Esophagus muscularis mucosa (tissue), 4 donors: ENCODE measurements around a stretch of chr12.

- PRO-cap = no peak
- RAMPAGE, long total RNA, 4 experiments = no peak in any of the 4 experiments
Observed at GRCh38 chr12:113071598-113072071, 15.1 kb downstream of the DTX1 start.

DNA sequence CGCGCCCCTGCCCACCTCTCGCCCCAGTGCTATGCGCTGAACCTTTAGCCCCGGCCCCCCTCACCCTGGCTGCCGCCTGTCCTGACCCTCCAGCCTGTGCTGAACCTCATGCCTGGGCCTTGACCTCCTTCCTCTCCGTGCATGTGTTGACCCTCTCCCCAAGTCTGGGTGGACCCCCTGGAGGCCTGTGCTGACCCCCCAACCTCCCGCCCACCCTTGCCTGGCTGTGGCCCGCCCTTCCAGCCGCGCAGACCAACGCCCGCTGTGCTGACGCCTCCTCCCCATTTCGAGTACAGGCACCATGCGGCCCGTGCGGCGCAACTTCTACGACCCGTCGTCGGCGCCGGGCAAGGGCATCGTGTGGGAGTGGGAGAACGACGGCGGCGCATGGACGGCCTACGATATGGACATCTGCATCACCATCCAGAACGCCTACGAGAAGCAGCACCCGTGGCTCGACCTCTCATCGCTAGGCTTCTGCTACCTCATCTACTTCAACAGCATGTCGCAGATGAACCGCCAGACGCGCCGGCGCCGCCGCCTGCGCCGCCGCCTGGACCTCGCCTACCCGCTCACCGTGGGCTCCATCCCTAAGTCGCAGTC is 20.7 kb downstream of the DTX1 start:
- PRO-cap = no peak
- RAMPAGE, long total RNA, 4 experiments = no peak in any of the 4 experiments

- PRO-cap = no peak
- RAMPAGE, long total RNA, 4 experiments = no peak in any of the 4 experiments
Observed at GRCh38 chr12:113163842-113164394, 14.4 kb downstream of the CFAP73 start.

GRCh38 chr12:113223935-113224415 is 2.7 kb downstream of the TPCN1 start:
- PRO-cap = no peak
- RAMPAGE, long total RNA, 4 experiments = no peak in any of the 4 experiments

DNA sequence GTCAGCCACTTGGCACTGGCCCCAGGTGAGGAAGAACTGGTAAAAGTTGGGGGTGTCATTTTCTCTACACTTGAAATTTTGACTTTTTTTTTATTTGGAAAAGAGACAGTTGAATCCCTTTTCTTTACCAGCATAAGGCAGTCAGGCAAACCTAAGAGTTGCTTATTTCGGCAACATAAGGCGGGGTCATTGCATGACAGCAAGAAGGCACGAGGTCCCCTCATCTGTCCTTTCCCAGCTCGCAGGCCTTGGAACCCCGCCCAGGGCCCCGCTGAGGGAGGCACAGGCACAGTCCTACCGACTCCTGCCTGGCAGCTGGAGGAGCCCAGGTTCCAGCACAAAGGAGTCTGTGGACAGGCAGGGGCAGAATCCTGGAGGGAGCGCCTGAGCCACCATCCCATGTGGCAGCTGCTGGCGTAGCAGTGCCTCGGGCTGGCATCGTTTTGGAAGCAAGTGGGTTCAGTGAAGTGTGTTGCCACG is 36.2 kb downstream of the SLC8B1 start:
- PRO-cap = no peak
- RAMPAGE, long total RNA, 4 experiments = no peak in any of the 4 experiments

GRCh38 chr12:113416444-113416618 is 5.8 kb upstream of the SDSL start:
- PRO-cap = unidirectional peak, plus-strand start at chr12:113416554
- RAMPAGE, long total RNA, 4 experiments = no peak in any of the 4 experiments

- PRO-cap = no peak
- RAMPAGE, long total RNA, 4 experiments = no peak in any of the 4 experiments
Observed at GRCh38 chr12:113472242-113472674, 587 bp upstream of the LHX5 start.

GRCh38 chr12:113638334-113638933 is 166.8 kb upstream of the LHX5 start:
- PRO-cap = no peak
- RAMPAGE, long total RNA, 4 experiments = no peak in any of the 4 experiments

DNA sequence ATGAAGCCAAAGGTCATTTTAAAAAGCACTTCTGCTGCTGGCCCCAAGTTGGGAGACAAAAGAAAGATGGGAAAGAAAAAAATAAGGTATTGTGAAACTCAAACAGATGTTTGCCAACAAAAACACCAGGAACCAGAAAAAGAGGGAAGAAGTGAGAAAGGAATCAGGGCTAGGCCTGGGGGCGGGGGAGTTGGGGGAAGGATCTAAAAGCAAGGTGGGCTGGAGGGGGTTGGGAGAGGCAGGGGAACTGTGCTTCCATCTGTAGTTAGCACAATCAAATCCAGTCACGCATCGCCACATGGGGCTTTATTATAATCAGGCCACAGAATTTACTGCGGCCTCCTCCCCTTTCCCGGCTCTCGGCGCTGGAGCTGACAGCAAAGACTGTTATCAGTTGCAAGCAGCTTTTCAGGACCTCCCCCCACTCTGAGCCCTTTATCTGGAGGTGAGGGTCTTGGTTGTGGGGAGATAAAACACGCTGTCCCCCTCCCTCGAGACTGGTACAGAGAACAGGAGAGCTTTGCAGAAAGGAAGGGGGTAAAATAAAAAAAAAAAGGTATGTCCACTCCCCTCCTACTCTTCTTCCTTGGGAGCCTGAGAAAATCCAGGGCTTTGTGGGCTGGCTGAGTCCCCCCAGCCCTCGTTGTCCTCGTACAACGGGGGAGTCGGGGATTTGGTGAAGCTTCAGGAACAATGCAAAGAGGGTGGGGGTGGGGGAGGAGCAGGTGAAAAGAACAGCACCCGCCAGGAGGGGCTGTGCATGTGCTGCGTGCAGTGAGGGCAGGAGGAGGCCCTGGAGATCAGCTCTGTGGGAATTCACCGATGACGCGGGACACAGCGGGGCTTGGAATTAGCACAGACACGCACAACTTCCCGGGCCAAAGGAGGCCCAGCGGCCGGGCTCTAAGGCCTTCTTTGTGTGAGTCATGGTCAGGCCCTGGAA is 33.2 kb downstream of the RBM19 start:
- PRO-cap = no peak
- RAMPAGE, long total RNA, 4 experiments = no peak in any of the 4 experiments

DNA sequence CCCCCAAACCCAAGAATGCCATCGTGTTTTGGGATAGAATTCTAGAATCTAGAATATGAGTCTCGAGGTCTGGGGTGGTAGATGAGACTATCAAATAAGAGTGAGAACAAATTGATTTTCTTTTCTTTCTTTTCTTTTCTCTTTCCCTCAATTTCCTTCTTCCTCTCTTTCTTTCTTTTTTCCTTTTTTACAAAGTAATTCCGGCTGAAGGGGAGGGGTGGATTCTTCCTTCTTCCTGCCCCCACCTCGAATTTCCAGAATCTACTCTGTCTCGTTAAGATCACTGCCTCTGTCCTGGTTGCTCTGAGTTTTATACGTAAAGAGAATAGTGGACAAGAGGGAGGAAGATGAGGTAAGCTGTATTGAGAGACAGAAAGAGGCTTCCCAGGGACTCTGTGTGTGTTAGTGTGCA is 70.8 kb downstream of the TBX5 start:
- PRO-cap = no peak
- RAMPAGE, long total RNA, 4 experiments = no peak in any of the 4 experiments

DNA sequence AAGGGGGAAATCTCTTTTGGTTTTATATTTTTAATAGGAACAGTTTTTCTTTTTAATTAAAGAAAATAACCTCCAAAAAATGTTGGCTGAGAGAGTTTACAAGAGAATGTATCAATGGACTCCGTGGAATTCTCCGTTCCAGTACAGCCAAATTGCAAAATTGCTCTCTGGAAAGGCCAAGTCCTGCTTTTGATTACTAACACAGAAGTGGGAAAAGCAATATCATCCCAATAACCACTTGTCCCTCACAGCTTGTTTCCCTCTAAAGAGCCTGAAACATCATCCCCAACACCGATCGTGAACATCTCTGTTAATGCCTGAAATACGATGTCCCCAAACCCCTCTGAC is 36.8 kb downstream of the TBX5 start:
- PRO-cap = no peak
- RAMPAGE, long total RNA, 4 experiments = no peak in any of the 4 experiments

DNA sequence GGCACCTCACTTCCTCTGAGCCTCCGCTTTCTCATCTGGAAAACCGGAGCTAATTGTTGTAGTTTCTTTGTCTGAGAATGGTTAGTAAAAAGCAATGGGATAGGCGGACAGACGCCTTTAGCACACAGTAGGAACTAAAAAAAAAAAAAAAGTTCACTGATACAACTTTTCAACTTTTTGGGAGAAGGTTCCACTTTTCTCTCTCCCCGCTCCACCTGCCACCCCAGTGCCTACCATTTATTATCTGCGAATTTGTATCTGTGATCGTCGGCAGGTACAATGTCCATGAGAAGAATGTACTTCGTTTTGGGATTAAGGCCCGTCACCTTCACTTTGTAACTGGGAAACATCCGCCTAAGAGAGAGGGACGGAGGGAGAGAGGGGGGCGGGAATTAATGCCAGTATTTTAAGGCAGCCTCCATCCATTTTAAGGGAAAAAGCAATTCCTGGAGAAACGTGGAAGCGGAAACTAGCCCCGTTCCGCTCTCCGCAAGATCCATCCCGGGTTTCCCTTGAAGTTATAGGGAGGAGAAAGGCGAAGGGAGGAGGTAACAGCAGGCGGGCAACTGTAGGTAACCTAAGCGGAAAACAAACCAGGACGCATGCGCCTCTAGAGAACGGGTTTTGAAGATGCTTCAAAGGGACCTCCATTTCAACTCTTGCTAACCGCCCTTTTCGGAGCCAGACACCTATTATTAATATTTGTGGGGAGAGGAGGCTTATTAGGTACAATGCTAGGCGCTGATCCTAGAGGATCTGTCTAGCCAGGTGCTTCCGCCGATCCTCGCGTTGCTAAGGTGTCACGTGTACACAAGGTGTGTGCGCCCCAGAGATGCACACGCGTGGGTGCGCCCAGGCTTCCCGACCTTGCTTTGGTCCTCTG is 6.4 kb downstream of the TBX5 start:
- PRO-cap = unidirectional peak, plus-strand start at position 613 of the sequence
- RAMPAGE, long total RNA, 4 experiments = start-site peak on the minus strand in 1 of 4 experiments, centred at position 331 of the sequence, 17 reads per replicate

- PRO-cap = no peak
- RAMPAGE, long total RNA, 4 experiments = no peak in any of the 4 experiments
Observed at GRCh38 chr12:114580327-114580711, 103.7 kb downstream of the TBX3 start.

GRCh38 chr12:114611341-114611818 is 72.6 kb downstream of the TBX3 start:
- PRO-cap = no peak
- RAMPAGE, long total RNA, 4 experiments = no peak in any of the 4 experiments

GRCh38 chr12:114664564-114664956 is 19.4 kb downstream of the TBX3 start:
- PRO-cap = no peak
- RAMPAGE, long total RNA, 4 experiments = no peak in any of the 4 experiments

GRCh38 chr12:114668126-114668637 is 15.8 kb downstream of the TBX3 start:
- PRO-cap = no peak
- RAMPAGE, long total RNA, 4 experiments = no peak in any of the 4 experiments

DNA sequence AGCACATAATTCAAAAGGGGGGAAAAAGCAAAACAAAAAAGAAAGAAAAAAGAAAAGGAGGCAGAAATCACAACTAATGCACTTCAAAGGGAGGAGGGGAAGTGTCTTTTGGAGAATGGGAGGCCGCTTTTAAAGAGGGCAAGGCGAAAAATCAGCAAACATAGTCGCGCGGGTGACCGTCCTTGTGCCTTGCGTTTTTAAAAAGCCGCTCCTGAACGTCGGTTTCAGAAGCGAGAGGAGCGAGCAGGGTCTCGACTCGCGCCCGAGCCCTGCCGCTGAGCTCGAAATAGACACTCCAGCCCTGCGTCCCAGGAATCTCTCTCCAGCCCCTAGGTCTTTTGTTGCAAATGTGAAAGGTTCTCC is 708 bp downstream of the TBX3 start:
- PRO-cap = bidirectional peak, plus-strand start at position 227 of the sequence, minus-strand start at position 199 of the sequence
- RAMPAGE, long total RNA, 4 experiments = no peak in any of the 4 experiments

- PRO-cap = no peak
- RAMPAGE, long total RNA, 4 experiments = no peak in any of the 4 experiments
Observed at GRCh38 chr12:114691250-114691814, 7.4 kb upstream of the TBX3 start.

GRCh38 chr12:114692157-114693184 is 8.5 kb upstream of the TBX3 start:
- PRO-cap = no peak
- RAMPAGE, long total RNA, 4 experiments = no peak in any of the 4 experiments

GRCh38 chr12:114697928-114698398 is 14.0 kb upstream of the TBX3 start:
- PRO-cap = no peak
- RAMPAGE, long total RNA, 4 experiments = no peak in any of the 4 experiments